Duodenum (tissue), 1 donor: ENCODE measurements around the genes ID3, PITHD1, SRSF10 and SRRM1.

- PRO-cap = bidirectional peak, plus-strand start at chr1:23559671, minus-strand start at chr1:23559436
Observed at GRCh38 chr1:23558763-23559730, at the start of gene ID3. Gene ID3 (minus strand): TSS chr1:23559501.

DNA sequence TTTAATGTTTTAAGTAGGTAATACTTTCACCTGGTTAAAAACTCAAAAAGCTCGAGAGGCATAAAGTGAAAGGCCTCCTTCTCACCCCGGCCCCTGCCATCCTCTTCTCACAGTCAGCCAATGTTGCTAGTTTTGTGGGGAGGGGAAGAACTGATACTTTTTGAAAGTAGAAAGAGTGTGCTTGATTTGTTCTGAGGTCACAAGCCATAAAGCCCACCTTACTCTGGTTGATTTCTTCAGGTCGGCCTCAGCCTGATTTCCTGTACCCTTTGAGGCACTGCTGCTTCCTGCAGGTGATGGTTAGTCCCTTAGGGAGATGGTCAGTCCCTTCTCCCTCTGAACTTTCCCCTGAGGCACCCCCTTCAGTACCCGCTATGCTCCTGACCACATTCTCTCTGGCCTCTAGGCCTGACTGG, 14.8 kb upstream of the ID3 start:
- PRO-cap = no peak

GRCh38 chr1:23634808-23635633, 56.6 kb upstream of the RPL11 start:
- PRO-cap = no peak

DNA sequence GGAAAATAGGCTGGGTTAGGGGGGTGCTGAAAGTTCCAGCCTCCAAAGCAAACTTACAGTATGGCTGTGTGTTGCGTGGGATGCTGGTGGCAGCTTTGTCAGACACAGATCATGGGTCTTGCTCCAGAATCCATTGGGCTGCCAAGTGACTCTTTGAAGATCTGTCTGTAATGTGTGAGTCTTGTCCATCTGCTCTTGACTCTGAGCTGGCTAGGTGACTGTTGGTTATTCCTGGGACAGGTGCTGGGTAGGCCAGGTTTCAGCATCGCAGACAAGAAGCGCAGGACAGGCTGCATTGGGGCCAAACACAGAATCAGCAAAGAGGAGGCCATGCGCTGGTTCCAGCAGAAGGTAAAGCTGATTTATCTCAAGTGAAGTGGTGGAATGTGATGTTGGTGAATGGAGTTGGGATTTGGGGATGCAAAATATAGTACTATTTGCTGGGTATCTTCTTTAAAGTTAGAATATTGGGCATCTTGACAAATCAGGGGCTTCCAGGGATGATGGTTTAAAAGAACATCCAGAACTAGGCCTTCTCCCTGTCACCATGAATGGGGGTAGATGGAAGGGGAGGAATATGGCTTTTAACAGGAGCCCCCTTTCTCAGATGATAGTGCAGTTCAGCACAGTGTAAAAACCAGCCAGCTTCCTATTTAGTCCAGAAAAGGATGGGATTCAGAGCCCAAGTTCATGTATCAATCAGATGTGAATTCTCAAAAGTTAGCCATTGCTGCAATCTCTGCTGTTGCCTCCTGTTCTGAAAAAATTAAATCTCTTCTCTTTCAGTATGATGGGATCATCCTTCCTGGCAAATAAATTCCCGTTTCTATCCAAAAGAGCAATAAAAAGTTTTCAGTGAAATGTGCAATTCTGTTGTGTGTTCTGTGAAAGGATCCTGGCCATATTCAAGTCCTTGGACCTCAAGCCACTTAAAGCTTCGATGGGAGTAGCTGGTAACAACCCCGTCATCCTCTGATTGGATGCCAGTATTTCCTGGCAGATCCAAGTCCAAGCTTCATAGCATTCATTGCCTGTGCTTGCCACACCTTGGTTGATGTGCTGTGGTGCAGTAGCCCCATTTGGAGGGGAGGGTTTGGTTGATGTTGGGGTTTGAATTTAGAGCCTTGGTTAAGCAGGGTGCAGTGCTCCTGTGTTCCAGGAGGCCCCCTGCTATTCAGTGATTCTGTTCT, 4.3 kb downstream of the RPL11 start:
- PRO-cap = no peak

GRCh38 chr1:23777900-23779120, at the start of gene PITHD1:
Gene PITHD1 (plus strand): TSS chr1:23778418.
- PRO-cap = bidirectional peak, plus-strand start at chr1:23778052, minus-strand start at chr1:23777982; bidirectional peak, plus-strand start at chr1:23778418, minus-strand start at chr1:23778271

DNA sequence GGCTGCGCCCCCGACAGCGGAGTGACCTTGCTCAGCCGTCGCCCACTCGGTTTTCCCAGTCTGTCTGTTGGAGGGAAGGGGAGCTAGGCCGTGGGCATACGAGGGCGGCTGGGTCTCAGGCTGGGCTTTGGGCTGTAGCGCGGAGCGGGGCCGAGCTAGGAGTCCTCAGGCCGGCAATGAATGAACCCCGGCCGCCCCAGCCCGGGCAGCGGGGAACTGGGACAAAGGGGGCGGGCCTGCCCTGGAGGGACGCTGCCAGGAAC, 262 bp downstream of the GALE start:
- PRO-cap = no peak

DNA sequence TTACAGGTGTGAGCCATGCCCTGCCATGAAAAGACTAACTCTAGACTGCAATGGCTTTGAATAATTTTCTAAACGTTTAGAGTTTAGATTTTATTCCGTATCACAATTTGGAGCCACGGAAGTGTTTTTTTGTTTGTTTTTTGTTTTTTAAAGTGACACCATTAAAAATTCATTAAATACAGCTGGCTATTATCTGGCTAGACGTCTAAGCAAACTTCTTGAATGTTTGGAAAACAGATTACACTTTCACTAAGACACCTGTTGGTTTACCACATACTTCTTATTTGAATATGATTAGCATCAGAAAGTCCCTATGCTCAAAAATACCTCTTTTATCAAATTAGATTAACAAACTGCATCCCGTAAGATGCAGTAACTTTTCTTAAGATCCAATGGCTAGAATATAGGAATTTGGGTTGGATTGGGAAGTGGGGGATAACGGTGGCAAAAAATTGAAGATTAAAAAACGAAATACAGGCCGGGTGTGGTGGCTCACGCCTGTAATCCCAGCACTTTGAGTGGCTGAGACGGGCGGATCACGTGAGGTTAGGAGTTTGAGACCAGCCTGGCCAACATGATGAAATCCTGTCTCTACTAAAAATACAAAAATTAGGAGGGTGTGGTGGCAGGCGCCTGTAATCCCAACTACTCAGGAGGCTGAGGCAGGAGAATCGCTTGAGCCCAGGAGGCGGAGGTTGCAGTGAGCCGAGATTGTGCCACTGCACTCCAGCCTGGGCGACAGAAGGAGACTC, 1.5 kb upstream of the PNRC2 start:
- PRO-cap = no peak

DNA sequence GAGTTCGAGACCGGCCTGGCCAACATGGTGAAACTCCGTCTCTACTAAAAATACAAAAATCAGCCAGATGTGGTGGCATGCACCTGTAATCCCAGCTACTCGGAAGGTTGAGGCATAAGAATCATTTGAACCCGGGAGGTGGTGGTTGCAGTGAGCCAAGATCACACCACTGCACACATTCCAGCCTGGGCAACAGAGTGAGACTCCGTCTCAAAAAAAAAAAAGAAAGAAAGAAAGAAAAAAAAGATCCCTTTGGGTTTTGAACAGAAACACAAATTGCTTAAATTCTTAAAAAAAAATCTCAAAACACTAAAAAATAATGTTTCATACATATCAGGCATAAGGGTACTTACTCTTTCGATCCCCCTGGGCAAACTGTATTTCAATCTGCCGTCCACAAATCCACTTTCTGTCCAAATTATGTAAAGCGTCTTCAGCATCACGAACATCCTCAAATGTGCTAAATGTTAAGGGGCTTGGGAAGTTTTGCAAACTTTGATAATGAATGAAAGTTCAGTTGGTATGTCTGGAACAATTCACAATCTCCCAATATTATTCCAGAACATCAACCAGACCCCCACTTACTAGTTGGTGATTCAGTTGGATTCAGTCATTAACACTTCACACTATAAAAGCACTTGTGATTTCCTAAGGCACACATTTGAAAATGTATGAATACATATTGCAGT, 5.4 kb downstream of the SRSF10 start:
- PRO-cap = no peak

- PRO-cap = bidirectional peak, plus-strand start at chr1:23980514, minus-strand start at chr1:23980327
Observed at GRCh38 chr1:23980201-23981153, at the start of gene SRSF10. Gene SRSF10 (minus strand): TSS chr1:23980327.

DNA sequence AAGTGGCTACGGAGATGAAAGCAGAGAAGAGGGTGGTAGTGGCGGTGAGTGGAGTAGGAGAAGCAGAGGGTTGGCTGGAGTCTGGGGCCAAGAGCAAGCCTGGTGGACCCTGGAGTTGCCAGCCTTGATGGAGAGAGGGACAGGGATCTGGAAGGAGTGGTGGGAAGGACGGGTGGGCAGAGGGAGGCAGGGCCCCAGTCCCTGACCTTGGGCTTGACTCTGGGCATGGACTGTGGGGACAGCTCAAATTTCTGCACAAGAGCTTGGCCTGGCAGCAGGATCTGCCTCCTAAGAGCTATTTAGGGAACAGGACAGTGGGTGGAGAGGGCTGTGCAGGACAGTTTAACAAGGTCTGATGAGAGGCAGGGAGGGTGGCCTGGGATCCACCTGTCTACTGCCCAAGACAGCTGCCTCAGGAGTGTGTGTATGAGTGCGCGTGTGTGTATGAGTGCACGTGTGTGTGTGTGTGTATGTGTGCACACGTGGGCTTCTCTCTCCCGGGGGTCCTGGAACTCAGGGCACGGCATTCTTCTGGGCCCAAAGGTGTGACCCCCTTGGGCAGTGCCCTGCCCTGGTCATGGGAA, 15.6 kb downstream of the MYOM3 start:
- PRO-cap = no peak

- PRO-cap = unidirectional peak, minus-strand start at chr1:24105416
Observed at GRCh38 chr1:24105000-24105688, 6.8 kb downstream of the MYOM3 start.

DNA sequence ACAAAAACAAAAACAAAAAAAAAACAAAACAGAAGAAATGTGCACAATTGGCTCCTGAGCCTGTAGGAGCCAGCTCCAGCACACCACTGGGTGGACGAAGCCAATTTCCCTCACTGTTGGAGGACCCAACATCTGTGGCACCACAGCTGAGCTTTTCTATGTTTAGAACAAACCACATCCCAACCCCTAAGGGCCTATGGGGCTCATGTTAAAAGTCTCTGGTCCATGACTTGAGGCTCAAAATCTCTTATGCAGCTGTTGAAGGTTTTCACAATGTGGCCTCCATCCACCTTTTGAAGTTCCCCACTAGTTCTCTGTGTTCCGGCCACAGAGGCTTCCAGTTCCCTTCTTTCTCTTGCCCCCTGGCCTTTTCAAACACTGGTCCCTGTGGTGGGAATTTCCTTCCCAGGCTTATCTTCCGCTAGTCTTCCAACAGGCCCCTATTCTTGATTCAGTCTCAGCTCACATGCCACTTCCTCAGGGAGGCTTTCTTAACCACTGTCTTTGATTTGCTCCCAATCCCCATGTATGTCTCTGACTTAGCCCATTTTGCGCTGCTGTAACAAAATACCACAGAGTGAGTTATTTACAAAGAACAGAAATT, 3.9 kb upstream of the IFNLR1 start:
- PRO-cap = no peak

DNA sequence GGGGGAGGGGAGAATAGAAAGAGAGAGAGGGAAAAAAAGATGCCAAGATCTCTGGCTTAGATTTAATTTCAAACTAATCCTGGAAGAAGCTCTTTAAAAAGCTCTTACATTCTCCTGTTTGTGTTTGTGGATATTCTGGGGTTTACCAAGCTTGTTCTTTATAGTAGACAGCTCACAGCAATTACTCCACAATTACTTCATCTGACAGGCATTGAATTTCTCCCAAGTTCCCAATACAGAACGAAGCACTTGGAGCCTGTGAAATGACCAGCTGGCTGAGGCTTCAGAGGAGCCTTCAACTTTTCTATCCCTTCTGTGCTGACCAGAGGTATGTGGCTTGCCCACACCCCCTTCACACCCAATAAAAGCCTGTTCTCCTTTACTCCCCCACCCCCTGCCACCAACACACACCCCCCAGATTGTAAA, 950 bp upstream of the GRHL3 start:
- PRO-cap = no peak

- PRO-cap = no peak
Observed at GRCh38 chr1:24416447-24417496, 1.2 kb downstream of the NIPAL3 start.

GRCh38 chr1:24643063-24643446, at the start of gene SRRM1:
Gene SRRM1 (plus strand): TSS chr1:24643302.
- PRO-cap = bidirectional peak, plus-strand start at chr1:24643302, minus-strand start at chr1:24642892

DNA sequence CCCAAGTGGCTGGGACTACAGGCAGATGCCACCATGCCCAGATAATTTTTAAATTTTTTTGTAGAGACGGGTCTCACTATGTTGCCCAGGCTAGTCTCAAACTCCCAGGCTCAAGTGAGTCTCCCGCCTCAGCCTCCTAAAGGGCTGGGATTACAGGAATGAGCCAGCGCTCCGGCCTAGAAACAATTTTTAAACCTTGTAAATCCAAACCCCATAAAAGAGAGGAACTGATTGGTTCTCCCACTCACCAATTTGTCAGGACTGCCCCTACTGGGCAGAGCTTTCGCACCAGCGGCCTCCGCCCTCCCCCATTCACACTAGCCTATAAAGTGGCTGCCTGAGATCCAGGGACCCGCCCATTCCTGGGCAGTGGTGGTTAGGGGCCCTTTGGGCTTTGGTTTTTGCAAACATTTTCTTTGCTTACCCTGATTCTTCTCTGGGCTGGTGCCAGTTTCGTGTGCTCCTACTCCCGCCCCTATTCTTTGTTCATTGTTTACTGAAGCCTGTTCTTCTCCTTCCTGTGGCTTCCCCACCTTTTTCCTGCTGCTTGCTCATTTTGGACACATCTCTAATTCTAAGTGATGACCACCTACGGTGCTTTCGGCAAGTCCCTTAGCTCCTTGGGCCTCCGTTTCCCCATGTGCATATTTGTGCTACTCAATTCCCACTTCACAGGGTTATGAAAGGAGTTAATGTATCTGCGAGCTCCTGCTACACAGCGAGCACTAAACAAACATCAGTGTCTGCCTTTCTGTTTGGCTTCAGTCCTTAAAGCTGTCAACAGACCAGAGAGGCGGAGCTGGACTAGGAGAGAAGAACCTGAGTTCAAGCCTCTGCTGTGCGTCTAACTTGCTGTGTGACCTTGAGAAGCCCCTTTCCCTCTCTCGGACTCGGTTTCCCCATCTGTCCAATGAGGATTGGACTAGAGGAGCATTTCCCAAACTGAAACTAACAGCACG, 39.8 kb upstream of the CLIC4 start:
- PRO-cap = no peak

DNA sequence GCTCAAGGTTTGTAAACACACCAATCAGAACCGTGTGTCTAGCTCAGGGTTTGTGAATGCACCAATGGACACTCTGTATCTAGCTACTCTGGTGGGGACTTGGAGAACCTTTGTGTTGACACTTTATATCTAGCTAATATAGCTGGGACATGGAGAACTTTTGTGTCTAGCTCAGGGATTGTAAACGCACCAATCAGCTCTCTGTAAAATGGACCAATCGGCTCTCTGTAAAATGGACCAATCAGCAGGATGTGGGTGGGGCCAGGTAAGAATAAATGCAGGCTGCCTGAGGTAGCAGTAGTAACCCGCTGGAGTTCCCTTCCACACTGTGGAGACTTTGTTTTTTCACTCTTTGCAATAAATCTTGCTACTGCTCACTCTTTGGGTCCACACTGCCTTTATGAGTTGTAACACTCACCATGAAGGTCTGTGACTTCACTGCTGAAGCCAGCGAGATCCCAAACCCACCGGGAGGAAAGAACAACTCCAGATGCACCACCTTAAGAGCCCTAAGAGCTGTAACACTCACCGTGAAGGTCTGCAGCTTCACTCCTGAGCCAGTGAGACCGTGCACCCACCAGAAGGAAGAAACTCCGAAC, 23.1 kb upstream of the CLIC4 start:
- PRO-cap = no peak

- PRO-cap = no peak
Observed at GRCh38 chr1:25146294-25146948, 85.9 kb downstream of the SYF2 start.

DNA sequence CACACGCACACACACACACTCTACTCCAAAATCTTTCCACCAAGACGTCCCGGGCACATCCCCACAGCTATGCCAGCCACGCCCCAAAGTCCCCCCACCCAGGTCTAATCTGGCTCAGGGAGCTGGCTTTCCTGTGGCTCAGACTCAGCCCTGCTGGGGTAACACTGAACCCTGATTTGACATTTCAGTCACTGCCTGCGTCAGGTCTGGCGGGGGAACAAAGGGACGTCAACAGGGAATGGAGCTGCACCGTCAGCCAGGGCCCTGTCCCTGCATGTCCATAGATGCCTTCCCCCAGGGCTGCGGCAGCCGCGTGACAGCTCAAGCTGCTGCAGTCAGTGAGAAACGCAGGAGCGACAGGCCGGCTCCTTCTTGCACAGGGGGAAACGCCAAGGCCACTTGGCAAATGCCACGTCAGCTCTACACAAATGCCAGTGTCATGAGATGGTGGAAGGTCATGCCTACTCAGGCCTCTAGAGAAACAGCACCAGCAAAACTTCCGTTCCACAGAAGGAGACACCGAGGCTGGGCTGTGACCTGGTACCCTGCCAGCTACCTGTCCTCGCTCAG, 37.8 kb downstream of the SYF2 start:
- PRO-cap = no peak

DNA sequence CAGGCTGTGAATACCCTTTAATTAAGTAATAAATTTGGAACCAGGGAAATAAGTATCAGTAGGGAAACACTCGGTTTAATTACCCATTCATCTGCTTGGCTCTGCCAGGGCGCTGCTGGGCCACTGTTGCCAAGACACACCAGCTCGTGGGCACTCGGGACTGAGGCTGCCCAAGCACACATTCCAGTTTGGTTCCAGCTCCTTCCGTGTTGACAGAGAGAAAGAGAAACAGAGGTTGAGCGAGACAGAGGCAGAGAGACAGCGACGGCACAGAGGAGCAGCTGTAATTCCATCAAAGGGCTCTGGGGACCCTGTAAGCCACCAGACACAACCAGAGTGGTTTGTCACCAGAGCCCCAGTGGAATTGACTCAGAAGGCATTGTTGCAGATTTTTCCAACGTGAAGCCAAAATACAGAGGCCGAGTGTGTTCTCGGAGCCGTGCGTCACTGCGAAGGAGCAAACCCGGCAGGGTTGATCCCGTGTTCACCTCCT, 33.6 kb downstream of the SYF2 start:
- PRO-cap = no peak